ENCODE measurements around the genes MYO9A, SENP8, CELF6 and NPTN.

DNA sequence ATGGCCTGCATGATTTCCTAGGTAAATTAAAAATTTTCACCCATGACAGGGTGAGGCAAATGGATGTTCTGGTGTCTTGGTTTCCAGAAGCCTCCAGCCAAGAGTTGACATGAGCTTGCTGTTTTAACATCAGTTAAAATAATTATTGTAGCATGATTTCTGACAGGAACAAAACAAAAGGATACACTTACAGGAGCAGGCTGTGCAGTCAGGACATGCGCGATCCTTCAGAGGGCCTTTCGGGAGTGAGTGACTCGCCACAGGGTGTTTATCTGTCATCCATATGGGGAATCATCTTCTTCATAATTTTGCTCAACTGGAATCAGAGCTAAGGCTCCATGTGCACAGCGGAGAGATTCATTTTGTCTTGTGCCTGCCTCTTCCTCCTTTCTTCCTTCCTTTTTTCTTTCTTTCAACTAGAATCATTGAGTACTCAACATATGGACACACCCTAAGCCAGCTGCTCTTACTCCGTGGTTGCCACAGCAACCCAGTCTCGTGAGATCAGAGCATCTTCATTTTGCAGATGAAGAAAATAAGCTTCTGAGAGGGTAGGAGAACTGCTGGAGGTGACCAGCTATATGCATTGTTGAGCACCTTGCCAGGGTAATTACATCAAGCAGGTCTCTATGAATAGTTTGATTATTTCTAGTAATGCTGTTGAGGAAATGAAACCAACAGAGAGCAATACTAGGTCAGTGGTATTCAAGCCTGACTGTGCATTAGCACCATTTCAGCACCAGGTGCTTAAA, 73.5 kb downstream of the THSD4 start:
- PRO-cap, 6 experiments = no peak in any of the 6 experiments
- RAMPAGE, long total RNA, 2 experiments = no peak in any of the 2 experiments
- RRBS = no CpG with 5 or more reads among the region's 7 CpGs

DNA sequence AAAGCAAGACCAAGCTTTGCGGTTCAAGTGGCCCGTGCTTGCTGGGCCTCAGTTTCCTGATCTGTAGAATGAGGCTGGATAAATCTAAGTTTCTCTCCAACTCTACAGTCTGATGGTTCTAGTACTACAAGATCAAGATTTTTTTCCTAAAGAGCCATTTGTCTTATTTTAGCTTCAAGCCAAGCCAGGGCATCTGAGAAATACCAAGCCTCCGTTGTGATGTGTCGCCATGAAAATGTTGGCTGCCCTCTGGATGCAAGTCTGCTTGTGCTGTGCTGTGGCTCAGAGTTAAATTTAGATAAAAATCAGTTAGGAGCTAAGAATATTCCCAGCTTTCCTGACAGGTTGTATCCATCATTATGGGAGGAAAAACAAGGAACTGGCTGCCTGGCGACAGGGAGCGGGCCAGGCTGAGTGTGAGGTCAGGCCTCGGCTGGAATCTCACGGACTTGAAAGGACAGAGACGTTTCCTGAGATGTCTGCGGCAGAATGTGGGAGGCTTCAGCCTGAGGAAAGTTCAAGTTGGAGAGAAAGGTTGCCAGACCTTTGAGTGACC, 213.7 kb downstream of the THSD4 start:
- PRO-cap, 6 experiments = peak in 1 of 6 experiments; most common plus-strand start position 436 of the sequence (in 1); most common minus-strand start position 263 of the sequence (in 1)
- RAMPAGE, long total RNA, 2 experiments = no peak in any of the 2 experiments
- RRBS = no CpG with 5 or more reads among the region's 10 CpGs

GRCh38 chr15:71622457-71623035, 187.8 kb upstream of the NR2E3 start:
- PRO-cap, 6 experiments = no peak in any of the 6 experiments
- RAMPAGE, long total RNA, 2 experiments = no peak in any of the 2 experiments
- RRBS = no CpG with 5 or more reads among the region's 2 CpGs

DNA sequence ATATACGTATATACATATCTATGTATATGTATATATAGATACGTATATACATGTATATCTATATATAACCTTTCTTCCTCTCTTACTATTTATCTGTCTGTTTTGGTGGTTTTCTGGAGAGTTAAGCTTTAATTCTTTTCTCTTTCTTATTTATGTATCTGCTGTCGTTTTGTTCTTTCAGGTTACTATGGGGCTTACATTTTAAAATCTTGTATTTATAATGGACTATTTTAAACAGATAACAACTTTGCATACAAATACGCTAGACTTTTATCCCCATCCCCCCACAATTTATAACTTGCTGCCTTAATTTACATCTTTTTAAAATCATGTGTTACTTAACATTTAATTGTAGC, 115.0 kb downstream of the NR2E3 start:
- PRO-cap, 6 experiments = no peak in any of the 6 experiments
- RAMPAGE, long total RNA, 2 experiments = no peak in any of the 2 experiments
- RRBS = no CpG with 5 or more reads among the region's 4 CpGs

DNA sequence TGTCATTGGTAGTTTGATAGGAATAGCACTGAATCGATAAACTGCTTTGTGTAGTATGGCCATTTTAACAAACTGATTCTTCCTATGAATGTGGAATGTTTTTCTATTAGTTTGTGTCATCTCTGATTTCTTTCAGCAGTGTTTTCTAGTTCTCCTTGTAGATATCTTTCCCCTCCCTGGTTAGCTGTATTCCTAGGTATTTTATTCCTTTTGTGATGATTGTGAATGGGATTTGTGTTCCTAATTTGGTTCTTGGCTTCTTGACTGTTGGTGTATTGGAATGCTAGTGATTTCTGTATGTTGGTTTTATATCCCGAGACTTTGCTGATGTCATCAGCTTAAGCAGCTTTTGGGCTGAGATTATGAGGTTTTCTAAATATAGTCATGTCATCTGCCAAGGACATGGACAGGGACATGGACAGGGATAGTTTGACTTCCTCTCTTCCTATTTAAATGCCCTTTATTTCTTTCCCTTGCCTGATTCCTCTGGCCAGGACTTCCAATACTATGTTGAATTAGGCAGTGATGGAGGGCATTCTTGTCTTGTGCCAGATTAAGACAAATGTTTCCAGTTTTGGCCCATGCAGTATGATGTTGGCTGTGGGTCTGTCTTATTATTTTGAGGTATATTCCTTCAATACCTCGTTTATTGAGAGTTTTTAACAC, 35.7 kb downstream of the MYO9A start:
- PRO-cap, 6 experiments = no peak in any of the 6 experiments
- RAMPAGE, long total RNA, 2 experiments = no peak in any of the 2 experiments
- RRBS = no CpG with 5 or more reads among the region's 3 CpGs

DNA sequence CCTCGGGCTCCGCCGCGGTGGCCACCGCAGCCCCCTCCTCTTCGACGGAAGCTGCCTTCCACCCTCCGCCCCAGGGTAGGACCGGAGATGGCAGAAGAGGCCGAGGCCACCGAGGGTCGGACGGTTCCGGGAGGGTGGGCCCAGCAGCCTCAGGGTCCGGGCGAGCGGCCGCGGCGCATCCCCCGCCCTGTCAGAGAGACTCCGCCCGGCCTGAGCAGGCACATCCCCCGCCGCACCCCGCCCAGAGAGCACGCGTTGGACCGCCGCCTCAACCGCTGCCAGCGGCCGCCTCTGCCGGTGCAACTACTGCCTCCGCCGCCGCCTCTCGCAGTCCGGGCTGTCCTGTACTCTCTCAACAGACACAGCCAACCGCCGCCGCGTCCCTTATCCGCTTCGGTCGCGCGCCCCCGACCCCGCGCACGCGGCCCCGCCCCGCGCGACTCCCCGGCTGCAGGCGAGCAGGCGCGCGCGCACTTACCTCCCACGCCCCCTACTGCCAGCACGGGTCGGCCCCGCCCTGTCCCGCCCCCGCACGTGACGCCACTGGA, at the start of gene MYO9A:
Gene MYO9A (minus strand): TSS at position 472 of the 548 bp plus-strand sequence.
- PRO-cap, 6 experiments = peak in 6 of 6 experiments; most common plus-strand start position 221 of the sequence (in 3); most common minus-strand start position 192 of the sequence (in 4)
- RAMPAGE, long total RNA, 2 experiments = no peak in any of the 2 experiments
- RRBS = 1% methylated on average over 38 of the region's 71 CpGs

- PRO-cap, 6 experiments = peak in 6 of 6 experiments; most common plus-strand start chr15:72118333 (in 2); most common minus-strand start chr15:72118575 (in 3)
- RAMPAGE, long total RNA, 2 experiments = start-site peak on the plus strand in 2 of 2 experiments, at chr15:72118403-72118425 at its widest, 69 to 75 reads per replicate
- RRBS = no CpG with 5 or more reads among the region's 35 CpGs
These were observed at the start of gene SENP8 for GRCh38 chr15:72118227-72118859. SENP8 (plus strand) TSS chr15:72118403.

DNA sequence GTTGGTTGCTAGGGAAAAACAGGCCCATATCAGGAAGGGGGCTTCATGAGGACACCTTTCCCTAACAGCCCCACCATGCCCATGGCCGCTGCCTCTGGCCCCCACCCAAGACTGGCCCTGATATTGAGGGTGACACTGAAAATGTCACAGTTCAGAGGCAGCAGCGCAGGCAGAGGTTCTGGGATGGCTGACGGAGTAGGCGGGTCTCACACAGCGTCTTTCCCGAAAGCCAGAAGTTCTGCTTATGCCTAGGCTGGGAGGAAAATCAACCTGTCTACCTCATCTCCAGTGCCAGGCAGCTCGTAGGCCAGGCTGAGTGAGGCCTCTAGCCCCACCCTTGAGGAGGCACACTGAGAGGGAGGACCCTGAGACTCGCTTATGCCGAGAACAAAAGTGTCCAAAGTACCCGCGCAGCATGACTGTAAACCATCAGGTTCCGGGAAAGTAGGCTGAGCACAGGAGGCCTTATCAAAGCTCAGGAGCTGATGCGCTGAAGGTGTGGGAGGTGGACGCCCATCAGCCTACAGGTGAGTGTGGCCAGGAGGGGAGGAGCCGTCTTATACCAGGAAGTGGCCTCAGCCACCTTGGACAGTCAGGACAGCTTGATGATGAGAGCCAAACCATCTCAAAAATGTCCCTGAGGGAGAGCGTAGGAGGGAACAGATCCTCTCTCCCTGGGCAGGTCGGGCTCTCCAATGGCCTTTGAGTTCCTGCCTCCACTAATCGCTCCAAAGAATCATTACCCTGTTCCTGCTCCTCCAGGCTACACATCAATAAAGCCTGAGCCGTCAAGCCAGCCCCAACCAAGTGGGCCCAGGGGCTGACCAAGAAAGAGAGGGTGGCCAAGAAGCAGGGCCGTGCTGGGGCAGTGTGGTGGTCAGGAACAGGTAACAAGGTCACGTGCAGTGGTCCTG, 27.4 kb downstream of the GRAMD2A start:
- PRO-cap, 6 experiments = no peak in any of the 6 experiments
- RAMPAGE, long total RNA, 2 experiments = no peak in any of the 2 experiments
- RRBS = no CpG with 5 or more reads among the region's 21 CpGs

- PRO-cap, 6 experiments = peak in 1 of 6 experiments; most common minus-strand start chr15:72320158 (in 1)
- RAMPAGE, long total RNA, 2 experiments = no peak in any of the 2 experiments
- RRBS = 3% methylated on average over 40 of the region's 106 CpGs
These were observed at the start of gene CELF6 for GRCh38 chr15:72319576-72320836. CELF6 (minus strand) TSS chr15:72320157.

- PRO-cap, 6 experiments = no peak in any of the 6 experiments
- RAMPAGE, long total RNA, 2 experiments = no peak in any of the 2 experiments
- RRBS = no CpG with 5 or more reads among the region's 4 CpGs
These were observed 8.4 kb downstream of the HEXA start for GRCh38 chr15:72367334-72367870.

GRCh38 chr15:72370182-72370487, 5.7 kb downstream of the HEXA start:
- PRO-cap, 6 experiments = no peak in any of the 6 experiments
- RAMPAGE, long total RNA, 2 experiments = no peak in any of the 2 experiments
- RRBS = no CpG with 5 or more reads among the region's 3 CpGs

DNA sequence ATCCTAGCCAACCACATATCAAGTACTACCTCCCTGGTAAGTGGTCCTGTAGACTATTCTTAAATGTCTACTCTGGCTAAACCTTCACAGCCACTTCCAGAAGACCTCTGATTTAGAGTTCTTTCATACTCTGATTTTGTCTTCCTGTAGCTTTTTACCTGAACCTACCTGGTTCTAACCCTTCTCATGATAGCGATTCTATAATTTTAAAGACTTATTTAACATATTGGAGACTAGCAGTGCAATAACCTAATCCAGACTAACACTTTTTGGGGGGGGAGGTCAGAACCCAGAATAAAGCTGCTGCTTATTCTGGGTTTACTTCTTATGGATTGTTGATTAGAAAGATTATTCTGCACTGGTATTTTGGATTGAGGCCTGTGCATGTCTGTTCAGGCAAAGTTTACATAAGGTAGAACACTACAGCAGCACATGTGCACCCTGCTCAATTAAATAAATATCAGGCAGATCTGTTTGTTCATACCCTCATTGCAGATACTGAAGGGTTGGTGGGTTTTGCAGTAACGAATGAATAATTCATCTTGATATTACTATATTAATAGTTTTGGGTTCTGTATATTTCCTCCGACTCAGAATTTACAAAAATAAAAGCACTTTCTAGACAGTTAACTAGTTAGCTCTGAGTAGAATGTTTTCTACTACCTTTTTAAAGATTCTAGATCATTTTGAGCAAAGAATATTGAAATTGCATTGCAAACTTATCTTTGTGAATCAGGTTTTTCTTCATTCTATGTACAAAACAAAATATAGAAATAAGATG, 19.1 kb downstream of the ARIH1 start:
- PRO-cap, 6 experiments = no peak in any of the 6 experiments
- RAMPAGE, long total RNA, 2 experiments = no peak in any of the 2 experiments
- RRBS = no CpG with 5 or more reads among the region's 3 CpGs

GRCh38 chr15:72526526-72526962, 52.4 kb downstream of the ARIH1 start:
- PRO-cap, 6 experiments = no peak in any of the 6 experiments
- RAMPAGE, long total RNA, 2 experiments = no peak in any of the 2 experiments
- RRBS = no CpG with 5 or more reads among the region's 4 CpGs

GRCh38 chr15:72774590-72775349, 8.8 kb downstream of the ADPGK start:
- PRO-cap, 6 experiments = no peak in any of the 6 experiments
- RAMPAGE, long total RNA, 2 experiments = no peak in any of the 2 experiments
- RRBS = no CpG with 5 or more reads among the region's 2 CpGs

DNA sequence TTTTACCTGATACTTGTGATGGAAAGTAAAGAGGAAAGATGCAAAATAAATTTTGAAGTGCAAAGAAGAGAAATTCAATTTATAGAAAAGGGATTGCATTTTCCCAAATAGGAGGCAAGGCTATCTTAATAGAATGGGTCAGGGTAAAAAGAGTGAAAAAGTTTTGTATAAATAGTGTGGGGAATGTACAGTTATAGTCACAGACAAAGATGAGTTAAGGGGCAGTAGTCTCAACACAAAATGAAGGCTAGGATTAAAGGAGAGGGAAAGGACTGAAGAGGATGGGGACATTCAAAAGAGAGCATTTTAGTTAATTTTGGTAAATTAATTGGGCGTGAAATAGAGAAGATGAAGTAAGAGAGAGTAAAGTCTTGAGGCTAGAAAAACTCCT, 36.2 kb downstream of the NEO1 start:
- PRO-cap, 6 experiments = no peak in any of the 6 experiments
- RAMPAGE, long total RNA, 2 experiments = no peak in any of the 2 experiments
- RRBS = no CpG with 5 or more reads among the region's 1 CpG

DNA sequence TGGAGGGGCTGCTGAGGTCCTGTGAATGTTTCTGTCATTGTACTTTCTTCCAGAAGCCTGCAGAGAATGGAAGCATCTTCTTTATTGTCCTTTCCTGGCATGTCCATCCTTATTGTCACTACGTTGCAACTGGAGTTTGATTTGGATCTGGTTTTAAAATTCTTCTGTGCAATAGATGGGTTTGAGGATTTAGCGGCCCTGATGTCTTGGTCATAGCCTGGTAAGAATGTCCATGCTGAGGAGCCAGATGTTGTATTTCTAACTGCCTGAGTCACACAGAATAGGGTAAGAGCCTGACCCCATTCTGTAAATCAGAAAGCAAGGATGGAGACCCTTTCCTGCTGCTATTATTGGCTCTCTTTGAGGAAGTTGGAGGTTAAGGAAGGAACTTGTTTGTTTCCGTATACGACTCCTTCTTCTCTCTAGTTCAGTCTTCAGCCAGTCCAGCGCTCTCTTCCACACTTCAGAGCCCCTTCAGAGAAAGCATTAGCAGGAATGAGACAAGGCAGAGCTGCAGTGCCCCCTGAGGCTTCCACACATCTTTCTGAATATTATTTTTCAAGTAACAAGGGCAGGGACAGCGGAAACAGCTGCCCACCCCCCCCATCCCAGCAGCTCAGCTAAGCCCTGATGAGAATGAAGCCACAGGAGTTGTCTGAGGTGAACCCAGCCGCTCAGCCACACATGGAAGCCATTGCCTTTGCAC, 65.1 kb downstream of the HCN4 start:
- PRO-cap, 6 experiments = no peak in any of the 6 experiments
- RAMPAGE, long total RNA, 2 experiments = no peak in any of the 2 experiments
- RRBS = no CpG with 5 or more reads among the region's 7 CpGs

DNA sequence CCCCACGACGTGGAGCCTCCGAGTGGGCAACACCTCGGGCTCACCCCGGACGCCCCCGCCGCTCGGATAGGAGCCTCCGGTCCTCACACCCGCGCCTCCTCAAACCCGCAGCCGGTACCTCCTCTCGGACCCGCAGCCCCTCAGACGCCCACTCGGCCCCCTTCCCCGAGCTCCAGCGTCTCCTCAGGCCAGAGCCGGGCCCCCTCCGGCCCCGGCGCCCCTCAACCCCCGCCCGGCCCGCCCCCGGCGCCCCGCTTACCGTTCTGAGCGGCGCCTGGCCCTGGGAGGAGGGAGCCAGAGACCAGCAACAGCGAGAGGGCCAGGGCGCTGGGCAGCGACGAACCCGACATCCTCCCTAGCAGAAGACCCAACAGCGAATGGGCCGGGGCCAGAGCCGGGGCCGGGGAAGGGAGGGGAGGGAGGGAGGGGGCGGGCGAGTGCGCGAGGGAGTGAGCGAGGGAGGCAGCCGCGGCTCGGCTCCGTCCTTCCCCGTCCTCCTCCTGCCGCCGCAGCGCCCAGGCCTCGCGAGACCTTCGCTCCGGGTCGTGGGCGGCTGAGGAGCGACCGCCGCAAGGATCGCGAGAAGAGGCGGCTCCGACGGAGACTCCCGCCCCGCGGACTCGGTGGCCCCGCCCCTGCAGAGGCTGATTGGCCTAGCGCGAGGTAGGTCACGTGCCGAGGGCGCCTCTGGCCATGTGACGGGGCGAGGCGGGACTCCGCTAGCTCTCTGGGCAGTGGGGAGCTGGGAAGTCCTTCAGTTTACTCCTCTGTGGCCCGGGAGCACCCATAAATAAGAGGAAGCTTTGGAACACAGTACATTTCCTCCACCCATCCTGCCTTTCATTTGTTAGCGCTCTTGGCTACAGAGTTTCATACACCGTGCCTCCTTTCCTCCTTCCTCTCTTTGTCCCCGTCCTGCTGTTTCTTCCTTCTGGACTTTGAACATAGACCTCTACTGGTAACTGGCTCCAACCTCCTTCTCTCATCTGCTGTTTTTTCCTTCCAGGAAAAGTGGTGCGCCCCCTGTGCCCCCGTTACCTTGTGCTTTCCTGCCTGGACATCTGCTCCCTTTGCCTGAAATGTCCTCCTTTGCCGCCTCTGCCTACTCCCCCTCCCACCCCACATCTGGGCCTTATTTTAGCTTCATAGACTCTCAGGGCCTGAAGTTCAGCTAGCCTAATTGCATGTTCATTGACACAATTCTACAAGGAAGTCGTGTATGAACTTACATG, at the start of gene NPTN:
Gene NPTN (minus strand): TSS at position 524 of the 1,232 bp plus-strand sequence.
- PRO-cap, 6 experiments = peak in 6 of 6 experiments; most common plus-strand start position 694 of the sequence (in 3); most common minus-strand start position 502 of the sequence (in 3)
- RAMPAGE, long total RNA, 2 experiments = start-site peak on the minus strand in 2 of 2 experiments, centred at positions 372 to 389 of the sequence, 44 to 976 reads per replicate
- RRBS = 1% methylated on average over 12 of the region's 91 CpGs

GRCh38 chr15:73708001-73708641, 23.9 kb downstream of the CD276 start:
- PRO-cap, 6 experiments = no peak in any of the 6 experiments
- RAMPAGE, long total RNA, 2 experiments = no peak in any of the 2 experiments
- RRBS = no CpG with 5 or more reads among the region's 10 CpGs

DNA sequence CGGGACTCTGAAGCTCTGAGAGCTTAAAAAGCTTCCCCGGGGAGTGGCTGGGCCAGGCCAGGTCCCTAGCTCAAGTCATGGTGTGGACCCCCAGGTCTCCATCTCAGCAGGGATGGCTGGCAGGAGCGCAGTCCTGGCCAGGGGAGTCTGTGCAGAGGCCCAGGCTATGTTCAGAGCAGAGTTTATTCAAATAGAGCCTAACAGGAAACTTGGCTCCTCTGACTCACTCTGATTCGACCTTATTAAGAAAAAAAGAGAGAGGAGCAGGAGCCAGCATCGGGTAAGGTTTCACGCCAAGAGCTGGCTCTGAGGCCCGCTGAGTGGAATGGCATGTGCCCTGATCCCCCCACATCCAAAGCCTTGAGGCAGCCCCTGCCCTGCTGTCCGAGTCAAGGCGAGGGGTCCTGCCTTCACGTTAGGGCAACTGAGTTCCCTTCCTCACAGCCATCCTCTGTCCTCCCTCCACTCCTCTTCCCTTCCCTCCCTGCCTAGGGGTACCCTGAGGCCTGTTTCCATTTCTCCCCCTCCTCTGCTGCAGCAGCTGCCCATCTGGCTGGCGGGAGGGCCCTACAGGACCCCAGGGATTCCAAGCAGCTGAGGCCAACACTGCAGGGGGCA, 1.9 kb upstream of the LOXL1 start:
- PRO-cap, 6 experiments = peak in 2 of 6 experiments; most common plus-strand start position 269 of the sequence (in 1); most common minus-strand start position 149 of the sequence (in 1)
- RAMPAGE, long total RNA, 2 experiments = no peak in any of the 2 experiments
- RRBS = no CpG with 5 or more reads among the region's 11 CpGs

DNA sequence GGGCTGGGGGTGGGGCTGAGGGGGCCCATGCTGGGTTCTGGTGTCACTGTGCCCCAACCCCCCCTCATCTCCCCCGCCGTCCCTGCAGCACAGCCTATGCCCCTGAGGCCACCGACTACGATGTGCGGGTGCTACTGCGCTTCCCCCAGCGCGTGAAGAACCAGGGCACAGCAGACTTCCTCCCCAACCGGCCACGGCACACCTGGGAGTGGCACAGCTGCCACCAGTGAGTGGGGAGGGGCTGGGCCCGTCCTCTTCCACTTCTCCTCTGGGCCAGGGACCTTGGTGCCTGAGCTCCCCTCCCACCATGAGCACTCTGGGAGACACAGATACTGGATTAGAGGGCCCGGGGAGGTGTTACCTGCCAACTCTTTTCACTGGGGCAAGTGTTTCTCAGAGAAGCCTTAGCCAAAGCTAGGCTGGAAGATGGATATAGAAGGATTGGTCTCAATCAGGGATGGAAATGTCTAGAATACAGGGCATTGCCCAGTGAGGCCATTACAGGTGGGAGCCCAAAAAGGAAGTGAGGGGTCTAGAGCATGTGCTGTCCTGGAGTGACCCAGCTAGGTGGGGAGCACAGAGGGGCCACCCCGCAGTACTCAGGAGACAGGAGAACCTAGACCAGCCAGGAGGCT, 20.2 kb downstream of the LOXL1 start:
- PRO-cap, 6 experiments = no peak in any of the 6 experiments
- RAMPAGE, long total RNA, 2 experiments = start-site peak on the plus strand in 1 of 2 experiments, centred at position 494 of the sequence, 18 reads per replicate
- RRBS = no CpG with 5 or more reads among the region's 13 CpGs

Data from heart left ventricle (tissue), 7 donors.